ENCODE data around the gene SP4.

- RRBS, result no CpG with 5 or more reads among the region's 2 CpGs
These were observed 260.2 kb downstream of the AHR start for GRCh38 chr7:17558588-17559171.

DNA sequence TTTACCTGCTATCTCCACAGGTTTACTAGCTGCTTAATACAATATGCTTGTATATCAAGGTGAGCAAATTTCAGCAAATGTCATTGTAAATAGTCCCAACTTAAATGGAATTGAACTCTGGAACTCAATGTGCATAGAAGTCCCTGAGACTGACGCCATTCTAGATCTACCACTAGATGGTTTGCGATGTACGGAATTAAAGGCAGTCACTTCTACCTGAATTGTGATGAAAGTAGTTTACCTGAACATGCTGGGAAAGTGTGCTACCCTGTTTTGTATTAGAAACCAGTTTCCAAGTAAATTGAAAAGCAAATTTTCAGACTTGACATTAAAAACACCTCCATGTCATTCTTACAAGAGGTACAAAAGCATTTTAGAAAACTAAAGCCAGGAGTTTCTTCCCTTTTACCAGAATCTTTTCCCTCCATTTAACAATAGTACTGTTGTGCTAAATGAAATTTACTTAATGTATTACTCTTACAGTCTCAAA lies 952 bp upstream of the SNX13 start:
- RRBS, result no CpG with 5 or more reads among the region's 3 CpGs

GRCh38 chr7:18019577-18020000 lies 8.1 kb downstream of the PRPS1L1 start:
- RRBS, result no CpG with 5 or more reads among the region's 1 CpG

DNA sequence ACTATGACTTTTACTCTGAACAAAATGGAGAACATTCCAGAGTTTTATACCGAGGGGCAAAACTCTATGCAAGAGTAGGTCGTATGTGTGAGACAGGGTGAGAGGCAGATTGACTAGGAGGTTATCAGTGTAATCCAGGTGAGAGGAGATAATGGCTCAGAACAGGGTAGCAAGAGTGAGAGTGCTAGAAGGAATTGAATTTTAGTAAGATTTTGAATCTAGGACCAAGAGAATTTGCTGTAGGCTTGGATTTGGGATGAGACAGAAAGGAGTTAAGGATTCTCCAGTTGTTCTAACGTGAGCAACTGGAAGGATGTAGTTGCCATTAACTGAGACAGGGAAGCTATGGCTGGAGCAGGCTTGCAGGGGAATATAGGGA lies 219.0 kb upstream of the PRPS1L1 start:
- RRBS, result no CpG with 5 or more reads among the region's 3 CpGs

GRCh38 chr7:18496100-18496573 lies 588 bp downstream of the HDAC9 start:
- RRBS, result no CpG with 5 or more reads among the region's 7 CpGs

DNA sequence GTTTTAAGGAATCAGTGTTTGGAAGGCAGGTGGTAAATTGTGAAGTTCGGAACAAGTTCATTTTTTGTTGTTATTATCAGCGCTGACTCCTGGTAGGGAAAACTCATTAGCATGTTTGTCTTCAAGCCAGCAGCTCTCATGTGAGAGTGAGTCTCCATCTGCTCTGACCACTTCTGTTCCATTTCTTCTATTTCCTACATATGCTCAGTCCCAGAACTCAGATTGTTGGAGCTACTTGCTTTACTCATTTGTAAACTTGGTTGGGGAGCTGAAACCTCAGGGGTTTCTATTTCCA lies 143.0 kb downstream of the HDAC9 start:
- RRBS, result no CpG with 5 or more reads among the region's 2 CpGs

- RRBS, result no CpG with 5 or more reads among the region's 8 CpGs
These were observed 92.1 kb downstream of the MACC1 start for GRCh38 chr7:20125001-20125595.

- RRBS, result no CpG with 5 or more reads among the region's 4 CpGs
These were observed 76.8 kb downstream of the MACC1 start for GRCh38 chr7:20140230-20140912.

DNA sequence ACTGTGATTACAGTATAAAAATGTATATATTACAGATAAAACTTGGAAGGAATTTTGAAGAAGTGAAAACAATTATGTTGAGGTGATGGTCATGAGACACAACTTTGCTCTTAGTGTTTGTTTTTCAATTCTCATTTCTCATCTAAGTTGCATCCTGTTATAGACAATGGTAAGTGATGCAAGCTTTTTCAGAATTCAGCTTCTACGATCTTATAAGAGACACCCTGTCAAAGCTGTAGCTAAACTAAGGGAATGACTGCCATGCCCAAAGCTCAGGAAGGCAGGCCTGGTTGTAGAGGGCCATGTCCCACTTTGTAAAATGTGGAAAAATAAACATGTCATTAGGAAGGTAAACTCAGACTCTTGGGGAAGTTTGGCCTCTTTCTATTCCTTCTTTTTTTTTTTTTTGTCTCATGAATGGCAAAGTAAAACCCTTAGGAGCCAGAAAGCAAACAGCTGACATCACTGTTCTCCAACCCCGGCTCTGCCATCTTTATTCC lies 23.7 kb downstream of the MACC1 start:
- RRBS, result no CpG with 5 or more reads among the region's 2 CpGs

DNA sequence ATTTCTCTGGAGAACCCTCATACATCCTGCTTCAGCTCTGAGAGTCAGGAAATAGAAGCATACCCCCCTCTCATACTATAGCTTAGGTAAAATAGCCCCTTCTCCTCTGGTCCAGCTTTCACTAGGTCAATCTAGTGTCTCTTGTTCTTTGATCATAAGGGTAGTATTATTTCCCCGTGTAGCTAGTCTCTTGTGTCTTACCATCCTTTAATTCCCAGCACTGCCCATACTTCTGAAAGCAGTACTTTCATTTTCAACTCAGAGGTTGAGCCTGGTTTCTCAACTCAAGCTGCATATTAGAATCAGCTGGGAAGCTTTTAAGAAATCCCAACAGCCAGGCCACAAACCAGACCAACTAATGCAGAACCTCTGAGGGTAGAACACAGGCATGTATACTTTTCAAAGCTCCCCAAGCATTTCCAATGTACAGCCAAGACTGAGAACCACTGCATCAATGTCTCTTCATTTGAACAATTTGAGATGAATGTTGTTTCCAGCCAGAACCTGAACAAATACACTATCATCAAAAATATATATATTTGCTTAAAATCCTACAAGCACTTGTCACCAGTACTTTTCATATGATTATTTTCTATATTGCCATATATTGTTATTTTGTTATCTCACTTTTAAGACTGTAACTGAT lies 30.7 kb upstream of the ITGB8 start:
- RRBS, result no CpG with 5 or more reads among the region's 1 CpG

DNA sequence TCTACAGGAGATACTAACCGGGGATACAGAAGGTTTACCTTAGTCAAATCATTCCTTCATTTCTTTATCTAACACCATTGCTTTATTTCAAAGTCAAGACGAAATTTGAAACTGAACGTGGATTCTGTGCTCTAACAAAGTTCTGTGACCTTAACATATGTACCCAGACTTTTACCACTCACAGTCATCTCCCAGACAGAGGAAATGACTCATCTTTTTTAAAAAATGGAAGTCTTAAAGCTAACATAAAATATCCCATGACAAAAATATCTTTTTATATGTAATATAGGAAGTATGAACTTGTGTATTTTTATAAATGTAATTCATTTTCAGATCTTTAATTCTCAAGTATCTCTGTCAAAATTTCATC lies 29.1 kb upstream of the ITGB8 start:
- RRBS, result no CpG with 5 or more reads among the region's 3 CpGs

GRCh38 chr7:21169560-21170559 lies 258.0 kb upstream of the SP4 start:
- RRBS, result 7% methylated on average over 8 of the region's 33 CpGs

GRCh38 chr7:21338622-21339335 lies 89.1 kb upstream of the SP4 start:
- RRBS, result no CpG with 5 or more reads among the region's 5 CpGs

DNA sequence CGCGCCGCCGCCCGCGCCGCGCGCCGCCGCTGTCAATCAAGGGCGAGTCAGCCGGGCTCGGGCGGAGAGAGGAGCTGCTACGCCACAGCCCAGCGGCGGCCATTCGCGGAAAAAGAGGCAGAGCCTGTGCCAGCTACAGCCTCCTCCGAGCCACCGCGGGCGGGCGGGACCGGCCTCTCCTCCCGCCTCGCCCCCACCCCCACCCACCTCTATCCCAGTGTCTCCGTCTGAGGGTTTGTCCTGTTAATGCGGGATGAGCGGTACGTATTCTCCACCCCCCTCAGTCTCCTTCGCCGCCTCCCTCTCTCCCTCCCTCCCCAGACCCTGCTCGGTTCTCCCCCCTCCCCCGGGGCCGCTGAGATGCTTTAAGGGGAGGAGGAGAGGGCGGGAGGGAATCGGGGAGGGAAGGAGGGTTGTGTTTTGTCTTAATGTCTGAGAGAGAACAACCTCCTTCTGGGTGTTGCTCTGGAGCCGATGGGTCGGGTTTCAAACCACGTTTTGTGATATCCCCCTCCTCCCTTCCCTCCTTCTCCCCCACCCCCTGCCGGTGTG lies at the start of gene SP4:
SP4 (plus strand) TSS at position 85 of the 552 bp plus-strand sequence.
- RRBS, result under 1% methylated on average over 10 of the region's 43 CpGs

DNA sequence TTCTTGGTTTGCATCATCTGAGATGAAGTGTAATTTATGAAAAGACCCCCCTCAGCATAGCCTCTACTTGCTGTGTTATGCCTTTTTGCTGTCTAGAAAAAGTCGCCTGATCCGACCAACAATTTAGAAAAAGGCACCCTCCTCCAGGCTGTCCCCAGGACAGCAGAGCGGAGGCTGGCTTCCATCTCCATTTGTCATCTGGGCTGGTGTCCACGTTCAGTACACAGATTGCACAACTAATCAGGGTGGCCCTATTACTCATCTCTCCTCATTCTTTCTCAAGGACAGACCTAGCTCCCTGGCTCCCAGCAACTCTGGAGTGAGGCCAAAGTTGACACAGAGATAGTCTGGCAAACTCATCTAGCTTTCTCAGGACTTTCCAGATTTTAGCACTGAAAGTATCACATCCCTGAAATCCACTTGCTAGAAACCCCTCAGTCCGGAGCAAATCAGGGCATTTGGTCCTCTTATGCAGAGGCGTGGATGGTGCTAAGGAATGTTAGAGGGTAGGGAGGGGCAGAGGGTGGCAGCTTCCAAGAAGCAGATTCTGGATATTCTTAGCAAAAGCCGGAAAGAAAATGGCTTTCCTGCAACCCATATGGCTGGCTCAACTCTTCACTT lies 75.1 kb downstream of the DNAH11 start:
- RRBS, result 3% methylated on average over 2 of the region's 7 CpGs

- RRBS, result no CpG with 5 or more reads among the region's 4 CpGs
These were observed 94.8 kb downstream of the CDCA7L start for GRCh38 chr7:21850865-21851383.

DNA sequence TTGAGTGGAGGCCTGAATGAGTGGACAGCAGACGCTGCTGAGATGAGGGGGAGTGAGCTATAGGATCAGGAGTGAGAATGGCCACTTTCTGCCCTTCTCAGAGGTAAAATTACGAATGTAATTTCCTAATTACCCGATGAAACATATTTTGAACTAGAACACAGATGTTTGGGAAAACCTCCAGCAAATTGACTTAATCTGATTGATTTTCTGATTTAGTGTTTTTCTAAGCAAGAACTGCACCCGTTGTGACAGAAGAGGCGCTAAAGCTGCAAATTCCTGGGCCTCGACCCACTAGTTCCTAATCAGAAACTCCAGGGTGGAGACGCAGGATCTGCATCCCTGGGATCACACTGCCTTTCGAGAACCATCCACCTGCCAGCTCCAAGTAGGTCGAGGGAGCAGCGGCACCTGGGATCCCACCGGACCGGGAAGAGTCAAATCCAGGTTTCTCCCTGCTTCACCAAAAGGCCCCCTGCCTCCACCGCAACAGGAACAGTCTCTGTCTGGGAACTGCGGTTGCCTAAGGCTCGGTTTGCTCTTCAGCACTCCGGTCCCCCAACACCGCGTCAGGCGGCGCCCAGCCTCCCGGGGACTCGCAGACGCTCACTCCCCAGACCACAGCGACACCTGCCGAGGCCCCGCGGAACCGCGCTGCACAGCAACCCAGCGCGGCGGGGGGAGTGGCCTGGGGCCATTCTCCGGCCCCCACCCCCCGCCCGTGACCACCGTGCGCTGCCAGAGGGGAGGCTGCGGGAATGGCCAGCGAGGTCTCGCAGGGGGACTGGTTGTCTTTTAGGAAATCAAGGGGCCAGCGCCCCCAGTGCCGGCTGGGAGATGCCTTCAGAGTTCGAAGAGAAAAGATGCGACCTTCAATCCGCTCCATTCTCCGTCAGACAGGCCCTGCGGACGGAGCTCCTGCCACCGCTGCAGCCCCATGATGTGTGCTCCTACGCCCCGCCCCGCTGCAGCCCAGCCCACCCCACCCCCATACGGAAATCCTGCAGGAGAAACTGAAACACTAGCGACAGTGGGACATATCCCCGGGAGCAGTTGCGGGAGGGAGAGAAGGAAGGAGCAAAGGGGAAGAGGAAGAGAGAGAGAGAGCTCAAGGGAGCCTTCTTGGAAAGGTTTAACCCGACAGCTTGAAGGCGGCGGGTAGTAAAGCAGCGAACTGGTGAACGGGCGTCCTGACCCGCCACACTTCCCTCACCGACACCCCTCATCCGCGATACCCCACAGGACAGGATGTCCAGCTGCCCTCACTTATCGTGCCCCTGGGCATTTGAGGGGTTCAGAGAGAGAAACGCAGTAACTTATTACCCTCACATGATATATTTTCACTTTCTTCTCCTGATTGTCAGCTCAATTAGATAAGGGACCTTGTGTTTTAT lies 137.2 kb upstream of the CDCA7L start:
- RRBS, result 2% methylated on average over 19 of the region's 68 CpGs

- RRBS, result no CpG with 5 or more reads among the region's 8 CpGs
These were observed 176.3 kb upstream of the CDCA7L start for GRCh38 chr7:22121823-22122638.